Vagina (tissue), 1 donor: Measurements from ENCODE around the gene RAMP1.

DNA sequence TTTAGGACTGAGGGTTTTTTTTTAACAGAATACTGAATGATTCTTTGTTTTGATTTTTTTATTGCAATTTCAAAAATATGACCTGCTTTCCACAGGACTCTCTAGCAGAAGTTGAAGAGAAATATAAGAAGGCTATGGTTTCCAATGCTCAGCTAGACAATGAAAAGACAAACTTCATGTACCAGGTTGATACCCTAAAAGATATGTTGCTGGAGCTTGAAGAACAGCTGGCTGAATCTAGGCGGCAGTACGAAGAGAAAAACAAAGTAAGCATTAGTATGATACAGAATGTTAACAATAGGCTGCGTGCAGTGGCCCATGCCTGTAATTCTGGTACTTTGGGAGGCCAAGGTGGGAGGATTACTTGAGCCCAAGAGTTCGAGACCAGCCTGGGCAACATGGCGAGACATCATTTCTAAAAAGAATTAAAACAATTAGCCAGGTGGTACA is 45.3 kb upstream of the RBM44 start:
- PRO-cap, result no peak
- RAMPAGE, long total RNA, result no peak

- PRO-cap, result bidirectional peak, plus-strand start at chr2:237859623, minus-strand start at chr2:237859570; bidirectional peak, plus-strand start at chr2:237859818, minus-strand start at chr2:237859785; bidirectional peak, plus-strand start at chr2:237860226, minus-strand start at chr2:237860232
- RAMPAGE, long total RNA, result start-site peak on the plus strand at chr2:237859622-237859635, 428 reads
Observed at GRCh38 chr2:237859438-237860623, at the start of gene RAMP1. Gene RAMP1, plus strand, starts transcription at chr2:237859623.

- PRO-cap, result no peak
- RAMPAGE, long total RNA, result no peak
Observed at GRCh38 chr2:237902631-237903118, 43.3 kb downstream of the RAMP1 start.

GRCh38 chr2:237967248-237968330 is 775 bp downstream of the UBE2F start:
- PRO-cap, result no peak
- RAMPAGE, long total RNA, result no peak

- PRO-cap, result no peak
- RAMPAGE, long total RNA, result no peak
Observed at GRCh38 chr2:238142369-238143089, 4.1 kb downstream of the KLHL30 start.

GRCh38 chr2:238220806-238221298 is 17.4 kb upstream of the ILKAP start:
- PRO-cap, result bidirectional peak, plus-strand start at chr2:238221048, minus-strand start at chr2:238220937
- RAMPAGE, long total RNA, result no peak

DNA sequence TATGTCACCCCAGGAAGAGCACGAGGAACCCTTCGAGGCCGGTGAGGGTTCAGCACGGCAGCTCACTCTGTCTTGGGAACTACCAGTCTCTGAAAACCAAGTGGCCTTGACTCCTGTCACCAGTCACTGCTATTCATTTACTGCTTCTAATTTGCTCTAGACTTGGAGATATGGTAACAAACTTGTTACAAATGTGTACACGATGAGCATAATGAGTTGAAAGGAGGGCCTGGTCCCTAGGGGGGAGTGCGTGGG is 2.2 kb downstream of the PER2 start:
- PRO-cap, result no peak
- RAMPAGE, long total RNA, result no peak

GRCh38 chr2:238306417-238306902 is 13.9 kb upstream of the TRAF3IP1 start:
- PRO-cap, result no peak
- RAMPAGE, long total RNA, result no peak

GRCh38 chr2:238427199-238427883 is 614 bp downstream of the ASB1 start:
- PRO-cap, result no peak
- RAMPAGE, long total RNA, result no peak

DNA sequence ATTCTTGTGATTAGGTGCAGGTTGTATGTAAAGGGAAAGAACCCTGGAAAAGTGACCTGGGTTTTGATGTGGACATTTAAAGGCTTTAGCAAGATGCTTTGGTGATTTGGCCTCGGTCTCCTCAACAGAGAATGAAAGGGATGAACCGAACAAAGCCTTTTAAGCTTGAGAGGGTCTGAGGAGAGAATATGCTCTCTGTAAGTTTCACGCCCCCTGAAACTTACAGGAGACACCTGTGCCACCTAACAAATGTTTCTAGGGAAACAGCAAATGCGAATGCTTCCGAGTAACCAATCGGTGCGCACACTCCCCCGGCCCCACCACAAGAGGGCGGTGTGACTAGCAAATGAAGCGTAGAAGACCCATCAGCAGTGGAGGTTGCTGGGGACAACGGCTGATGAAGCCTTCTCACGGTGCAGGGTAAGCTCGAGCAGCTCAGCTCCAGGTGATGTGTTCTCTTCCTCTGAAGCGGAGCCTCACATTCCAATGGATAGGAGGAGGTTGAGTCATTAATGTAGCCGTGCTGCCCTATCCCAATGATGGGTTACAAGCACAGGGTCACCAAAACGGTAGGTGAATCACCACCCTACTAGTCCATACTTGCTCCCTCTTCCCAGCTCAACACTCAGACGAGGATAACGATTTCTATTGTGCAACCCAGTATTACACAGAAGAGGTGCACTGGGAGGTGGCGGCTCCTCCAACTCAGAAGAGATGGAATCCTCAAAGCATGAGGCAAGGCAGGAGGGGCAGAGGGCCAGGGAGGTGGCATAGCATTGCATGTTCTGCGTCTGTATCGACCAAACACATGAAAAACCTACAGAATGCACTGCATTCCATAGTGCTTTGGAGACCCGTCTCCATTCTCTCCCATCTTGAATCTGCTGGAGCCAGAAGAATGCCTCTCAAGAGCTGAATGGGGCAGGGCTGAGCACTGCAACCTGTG is 127.6 kb upstream of the TWIST2 start:
- PRO-cap, result no peak
- RAMPAGE, long total RNA, result no peak

GRCh38 chr2:238727462-238727683 is 120.5 kb upstream of the TWIST2 start:
- PRO-cap, result bidirectional peak, plus-strand start at chr2:238727785, minus-strand start at chr2:238727569
- RAMPAGE, long total RNA, result no peak

DNA sequence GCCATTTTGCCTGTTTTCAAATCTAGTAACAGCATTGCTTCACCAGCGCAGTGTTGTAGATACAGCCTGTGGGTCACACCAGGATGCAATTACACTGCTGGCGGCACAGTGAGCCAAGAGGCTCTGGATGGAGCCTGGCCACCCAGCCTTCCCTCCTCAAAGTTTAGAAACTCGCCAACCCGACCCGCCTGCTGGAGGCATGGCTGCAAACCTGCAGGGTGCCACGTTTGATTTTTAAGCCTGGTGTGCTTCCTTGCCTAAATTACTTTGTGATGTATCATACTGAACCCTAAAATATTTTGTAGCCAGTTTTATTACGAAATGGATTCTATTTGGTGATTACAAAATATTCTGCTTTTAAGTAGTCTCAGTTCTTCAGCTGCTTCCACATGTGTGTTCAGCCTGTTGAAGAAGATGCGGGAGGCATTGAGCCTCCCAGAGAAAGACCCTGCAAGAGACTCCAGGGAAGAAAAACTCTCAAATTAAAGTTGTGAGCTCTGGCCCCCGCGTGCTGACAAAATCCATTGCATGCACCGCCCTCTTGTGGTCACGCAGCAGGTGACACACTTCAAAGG is 63.2 kb upstream of the TWIST2 start:
- PRO-cap, result unidirectional peak, plus-strand start at position 370 of the sequence
- RAMPAGE, long total RNA, result no peak

DNA sequence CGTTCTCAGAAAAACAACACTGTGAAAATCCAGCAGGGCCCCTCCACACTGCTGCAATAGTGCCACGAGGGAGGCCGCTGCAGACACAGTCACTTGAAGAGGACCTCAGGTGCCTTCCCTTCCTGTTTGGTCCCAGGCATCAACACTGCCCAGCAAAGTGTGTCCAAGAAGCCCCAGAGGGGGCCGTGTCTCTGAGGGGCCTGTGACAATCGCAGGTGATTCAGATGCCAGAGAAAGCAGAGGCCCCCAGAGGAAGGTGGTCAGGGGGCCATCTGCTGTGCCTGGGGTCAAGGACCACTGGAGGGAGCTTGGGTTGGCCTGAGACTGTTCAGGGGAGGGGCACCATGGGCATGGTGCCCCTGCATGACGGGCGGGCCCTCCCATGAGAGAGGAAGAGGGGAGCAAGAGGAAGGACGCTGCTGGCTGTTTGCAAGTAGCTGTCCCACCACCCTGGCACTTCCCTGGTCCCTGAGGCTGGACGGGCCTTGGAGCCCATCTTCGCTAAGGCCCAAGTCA is 9.0 kb downstream of the TWIST2 start:
- PRO-cap, result no peak
- RAMPAGE, long total RNA, result start-site peak on the plus strand centred at position 189 of the sequence, 82 bp wide, 20 reads

GRCh38 chr2:238929616-238930172 is 81.8 kb downstream of the TWIST2 start:
- PRO-cap, result no peak
- RAMPAGE, long total RNA, result no peak

DNA sequence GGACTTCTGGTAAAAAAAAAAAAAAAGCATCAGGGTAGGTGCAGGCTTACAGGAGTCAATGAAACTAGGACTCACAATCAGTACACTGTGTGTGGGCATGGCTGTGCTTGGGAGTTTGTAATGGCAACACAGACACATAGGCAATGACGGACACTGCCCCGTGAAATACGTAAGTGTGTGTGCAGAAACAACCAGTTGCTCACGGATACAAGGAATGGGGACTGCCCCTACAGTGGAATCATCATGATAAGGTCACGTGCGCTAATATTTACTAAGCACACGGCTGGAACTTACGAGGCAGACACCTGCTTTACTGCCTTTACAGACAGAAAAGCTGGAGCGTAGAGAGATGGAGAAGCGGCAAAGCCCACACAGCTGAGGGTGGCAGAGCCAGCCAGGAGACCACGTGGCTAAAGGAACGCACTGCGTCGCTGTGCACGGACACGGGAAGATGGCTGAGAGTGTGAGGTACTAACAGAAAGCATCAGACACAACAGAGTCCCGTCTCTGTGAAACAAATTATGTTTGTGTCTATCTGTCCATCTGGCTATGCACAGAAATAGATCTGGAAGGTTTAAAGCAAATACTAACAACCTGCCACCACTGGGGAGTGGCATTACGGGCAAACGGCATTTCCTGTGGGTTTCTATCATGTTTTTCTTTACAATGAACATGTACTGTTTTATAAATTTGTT is 261.9 kb downstream of the TWIST2 start:
- PRO-cap, result no peak
- RAMPAGE, long total RNA, result start-site peak on the minus strand centred at position 277 of the sequence, 87 bp wide, 5 reads

- PRO-cap, result no peak
- RAMPAGE, long total RNA, result no peak
Observed at GRCh38 chr2:239157776-239158272, 243.0 kb downstream of the HDAC4 start.

DNA sequence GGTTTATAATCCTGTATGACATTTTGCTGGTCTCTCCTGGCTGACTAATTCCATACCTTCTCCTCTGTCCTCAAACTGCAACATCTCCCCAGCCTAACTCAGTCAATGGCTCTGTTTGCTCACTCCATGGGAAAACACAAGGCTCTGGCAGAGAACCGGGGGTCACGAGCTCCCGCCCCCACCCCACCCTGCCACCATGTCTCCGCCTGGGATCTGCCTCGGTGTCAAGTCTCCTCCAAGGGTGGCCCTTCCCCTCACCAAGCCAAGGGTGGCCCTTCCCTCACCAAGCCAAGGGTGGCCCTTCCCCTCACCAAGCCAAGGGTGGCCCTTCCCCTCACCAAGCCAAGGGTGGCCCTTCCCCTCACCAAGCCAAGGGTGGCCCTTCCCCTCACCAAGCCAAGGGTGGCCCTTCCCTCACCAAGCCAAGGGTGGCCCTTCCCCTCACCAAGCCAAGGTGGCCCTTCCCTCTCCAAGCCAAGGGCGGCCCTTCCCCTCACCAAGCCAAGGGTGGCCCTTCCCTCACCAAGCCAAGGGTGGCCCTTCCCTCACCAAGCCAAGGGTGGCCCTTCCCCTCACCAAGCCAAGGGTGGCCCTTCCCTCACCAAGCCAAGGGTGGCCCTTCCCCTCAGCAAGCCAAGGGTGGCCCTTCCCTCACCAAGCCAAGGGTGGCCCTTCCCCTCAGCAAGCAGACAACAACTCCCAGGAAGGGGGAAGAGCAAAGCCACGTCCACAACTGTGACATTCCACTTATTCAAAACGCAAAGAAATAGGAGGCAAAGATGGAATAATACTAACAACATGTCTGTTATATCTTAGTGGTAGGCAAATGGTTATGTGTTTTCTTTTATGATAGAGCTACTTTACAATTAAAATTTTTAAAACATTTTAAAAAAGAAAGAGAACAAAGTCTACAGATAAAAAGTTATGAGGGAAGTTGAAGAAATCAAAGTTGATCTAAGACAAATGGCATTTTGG is 168.2 kb downstream of the HDAC4 start:
- PRO-cap, result no peak
- RAMPAGE, long total RNA, result start-site peak on the minus strand centred at position 262 of the sequence, 210 bp wide, 18 reads

GRCh38 chr2:239257359-239258083 is 143.3 kb downstream of the HDAC4 start:
- PRO-cap, result no peak
- RAMPAGE, long total RNA, result no peak

- PRO-cap, result bidirectional peak, plus-strand start at chr2:239265396, minus-strand start at chr2:239265252
- RAMPAGE, long total RNA, result no peak
Observed at GRCh38 chr2:239265067-239265892, 135.5 kb downstream of the HDAC4 start.

GRCh38 chr2:239284773-239285732 is 115.8 kb downstream of the HDAC4 start:
- PRO-cap, result no peak
- RAMPAGE, long total RNA, result no peak